CD14-positive monocyte (primary cell): ENCODE data around the genes FBXO2 and MFN2.

- CAGE, long polyA plus RNA = no peak
Measured at GRCh38 chr1:11600961-11601323, 53.3 kb downstream of the FBXO2 start.

- CAGE, long polyA plus RNA = no peak
Measured at GRCh38 chr1:11654071-11655195, at the start of gene FBXO2. Gene FBXO2 (minus strand): TSS chr1:11654429.

DNA sequence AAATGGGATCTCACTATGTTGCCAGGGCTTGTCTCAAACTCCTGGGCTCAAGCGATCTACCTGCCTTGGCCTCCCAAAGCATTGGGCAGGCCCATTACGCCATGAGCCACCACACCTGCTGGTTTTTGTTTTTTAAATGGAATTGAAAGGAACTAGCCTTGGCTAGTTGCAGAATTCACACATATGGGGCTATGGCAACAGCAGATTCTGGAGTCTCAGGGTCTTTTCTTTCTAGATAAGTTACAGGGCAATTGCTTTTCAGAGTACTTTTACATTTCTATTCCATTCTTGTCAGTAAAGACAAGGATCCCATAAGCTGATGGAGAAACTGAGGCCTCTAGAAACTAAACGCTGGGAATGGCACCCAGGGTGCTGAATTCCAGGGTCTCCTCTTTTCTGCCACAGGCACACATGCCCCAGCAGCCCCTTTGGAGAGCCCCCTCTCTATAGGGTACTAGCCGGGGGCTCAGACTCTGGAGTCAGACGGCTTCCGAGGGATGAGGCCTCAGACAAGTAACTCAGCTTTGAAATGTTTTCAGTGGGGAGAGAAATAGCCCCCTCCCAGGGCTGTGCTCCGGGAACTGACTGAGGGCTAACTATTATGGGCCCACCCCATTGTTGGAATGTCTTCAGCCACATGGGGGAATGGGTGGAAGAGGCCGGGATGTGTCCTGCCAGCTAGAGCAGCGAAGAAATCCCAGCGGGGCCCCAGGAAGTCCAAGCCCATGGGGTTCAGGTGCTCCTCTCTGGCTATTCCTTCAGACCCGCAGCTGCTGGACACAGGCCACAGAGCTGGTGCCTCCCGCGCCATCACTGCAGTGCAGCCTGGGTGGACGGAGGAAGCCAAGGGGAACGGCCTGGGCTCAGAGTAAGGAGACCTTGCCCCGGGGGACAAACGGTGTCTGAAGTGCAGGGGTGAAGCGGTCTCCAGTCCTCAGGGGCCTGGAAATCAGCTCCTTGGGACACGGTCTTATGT lies 18.9 kb downstream of the MTHFR start:
- CAGE, long polyA plus RNA = no peak

GRCh38 chr1:11790359-11791411 lies 15.1 kb downstream of the MTHFR start:
- CAGE, long polyA plus RNA = no peak

- CAGE, long polyA plus RNA = no peak
Measured at GRCh38 chr1:11794557-11794897, 11.2 kb downstream of the MTHFR start.

DNA sequence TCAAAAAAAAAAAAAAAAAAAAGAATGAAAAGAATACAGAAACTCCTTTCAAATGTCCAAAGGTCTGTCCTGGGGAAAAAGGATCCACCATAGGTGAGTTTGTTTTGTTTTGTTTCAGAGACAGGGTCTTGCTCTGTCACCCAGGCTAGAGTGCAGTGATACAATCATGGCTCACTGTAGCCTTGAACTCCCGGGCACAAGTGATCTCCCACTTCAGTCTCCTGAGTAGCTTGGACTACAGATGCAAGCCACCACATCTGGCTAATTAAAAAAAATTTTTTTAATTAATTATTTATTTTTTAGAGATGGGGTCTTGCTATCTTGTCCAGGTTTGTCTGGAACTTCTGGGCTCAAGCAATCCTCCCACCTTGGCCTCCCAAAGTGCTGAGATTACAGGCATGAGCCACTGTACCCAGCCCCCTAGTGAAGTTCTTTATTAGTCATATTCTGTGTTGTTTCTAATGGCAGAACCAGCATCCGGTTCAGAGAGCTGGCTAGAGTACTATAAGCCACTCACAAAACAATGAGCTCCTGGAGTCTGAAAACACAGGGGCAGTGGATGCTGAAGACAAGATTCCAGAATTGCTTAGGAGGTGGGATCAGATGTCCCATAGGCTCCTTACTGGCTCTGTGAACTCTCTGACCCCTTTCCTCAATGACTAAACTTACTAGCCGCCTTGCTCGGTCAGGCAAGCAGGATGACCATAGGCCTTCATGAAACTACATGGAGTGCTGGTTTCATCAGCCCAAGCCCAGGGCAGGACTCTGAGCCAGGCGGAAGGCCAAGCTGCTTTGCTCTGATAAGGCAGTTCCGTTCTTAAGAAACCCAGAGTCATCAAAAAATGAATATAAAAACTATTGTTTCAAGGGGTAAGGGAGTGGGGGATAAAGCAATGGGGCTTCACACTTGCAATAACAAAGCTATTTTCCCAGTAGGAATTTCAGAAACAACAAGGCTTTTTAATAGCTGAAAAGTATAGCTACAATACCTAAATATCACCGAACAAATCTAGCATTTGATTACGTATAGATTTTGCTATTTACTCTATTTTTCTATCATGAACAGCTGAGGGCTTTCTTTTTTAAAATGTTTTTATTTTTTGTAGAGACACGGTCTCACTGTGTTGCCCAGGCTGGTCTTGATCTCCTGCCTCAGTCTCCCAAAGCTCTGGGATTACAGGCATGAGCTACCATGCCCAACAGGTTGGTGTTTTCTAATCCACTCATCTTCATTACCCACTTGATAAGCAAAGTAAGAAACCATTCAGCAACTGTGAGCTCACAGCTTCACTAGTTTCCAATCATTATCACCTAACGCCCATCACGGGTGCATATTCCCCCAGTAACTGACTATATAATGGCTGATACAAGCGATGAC lies 8.1 kb downstream of the MTHFR start:
- CAGE, long polyA plus RNA = no peak

GRCh38 chr1:11806313-11806575 lies 253 bp downstream of the CLCN6 start:
- CAGE, long polyA plus RNA = no peak

GRCh38 chr1:11919447-11920666 lies 6.4 kb downstream of the KIAA2013 start:
- CAGE, long polyA plus RNA = no peak

- CAGE, long polyA plus RNA = no peak
Measured at GRCh38 chr1:11922942-11923659, 3.1 kb downstream of the KIAA2013 start.

- CAGE, long polyA plus RNA = start-site peak on the plus strand at chr1:11980156-11980278, 178 and 51 reads in 2 replicates; start-site peak on the plus strand at chr1:11980435-11980462, 80 and 99 reads in 2 replicates
Measured at GRCh38 chr1:11979376-11980546, at the start of gene MFN2. Gene MFN2 (plus strand): TSS chr1:11980444.

- CAGE, long polyA plus RNA = no peak
Measured at GRCh38 chr1:12051746-12052490, 11.2 kb upstream of the TNFRSF8 start.

DNA sequence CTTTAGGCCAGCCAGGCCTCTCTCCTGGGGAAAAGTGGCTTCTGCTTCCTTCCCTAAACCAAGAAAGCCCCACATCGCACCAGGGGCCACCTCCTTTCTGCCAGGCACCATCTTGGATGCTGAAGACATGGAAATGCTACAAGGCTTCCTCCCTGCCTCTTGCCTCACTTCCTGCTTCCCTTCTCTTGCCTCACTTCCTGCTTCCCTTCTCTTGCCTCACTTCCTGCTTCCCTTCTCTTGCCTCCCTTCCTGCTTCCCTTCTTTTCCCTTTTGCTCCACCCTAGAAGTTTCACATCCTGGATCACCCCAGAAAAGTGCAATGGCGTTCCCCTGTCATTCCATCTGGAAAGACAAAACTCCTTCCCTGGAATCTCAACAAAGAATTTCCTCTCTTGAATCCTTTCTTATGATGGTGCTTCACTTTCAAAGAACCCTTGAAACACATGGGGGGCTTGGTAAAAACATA lies 18.7 kb downstream of the TNFRSF8 start:
- CAGE, long polyA plus RNA = no peak

- CAGE, long polyA plus RNA = no peak
Measured at GRCh38 chr1:12161534-12162435, 5.0 kb upstream of the TNFRSF1B start.

DNA sequence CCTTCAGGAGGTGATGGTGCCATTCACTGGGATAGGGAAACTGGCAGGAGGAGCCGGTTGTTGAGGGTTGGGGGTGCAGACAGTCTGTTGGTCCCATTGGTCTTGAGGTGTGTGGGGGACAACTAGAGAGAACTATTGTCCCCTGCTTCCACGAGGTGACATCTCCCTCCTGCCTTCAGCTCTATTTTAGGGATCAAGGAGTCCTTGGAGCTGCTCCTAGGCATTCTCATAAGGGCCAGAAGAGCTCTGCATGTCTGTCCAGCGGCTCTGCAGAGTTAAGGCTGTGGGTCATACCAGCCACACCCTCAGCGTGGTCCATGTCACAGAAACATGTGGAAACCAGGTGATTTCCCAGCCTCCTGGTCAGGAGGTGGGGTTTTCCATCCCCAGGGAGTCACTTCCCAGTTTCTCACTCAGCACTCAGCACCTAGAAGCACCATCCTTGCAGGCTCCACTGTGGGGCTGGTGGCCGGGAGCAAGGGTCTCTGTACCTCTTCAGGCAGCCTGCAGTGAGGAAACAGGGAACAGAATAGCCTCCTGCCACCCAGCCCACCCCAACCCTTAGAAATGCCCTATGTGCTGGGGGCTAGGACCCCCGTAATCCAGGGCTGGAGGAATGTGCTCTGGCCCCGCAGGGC lies 1.5 kb upstream of the TNFRSF1B start:
- CAGE, long polyA plus RNA = no peak

GRCh38 chr1:12171501-12172411 lies 5.0 kb downstream of the TNFRSF1B start:
- CAGE, long polyA plus RNA = start-site peak on the minus strand at chr1:12171663-12172255, 14 and 32 reads in 2 replicates

DNA sequence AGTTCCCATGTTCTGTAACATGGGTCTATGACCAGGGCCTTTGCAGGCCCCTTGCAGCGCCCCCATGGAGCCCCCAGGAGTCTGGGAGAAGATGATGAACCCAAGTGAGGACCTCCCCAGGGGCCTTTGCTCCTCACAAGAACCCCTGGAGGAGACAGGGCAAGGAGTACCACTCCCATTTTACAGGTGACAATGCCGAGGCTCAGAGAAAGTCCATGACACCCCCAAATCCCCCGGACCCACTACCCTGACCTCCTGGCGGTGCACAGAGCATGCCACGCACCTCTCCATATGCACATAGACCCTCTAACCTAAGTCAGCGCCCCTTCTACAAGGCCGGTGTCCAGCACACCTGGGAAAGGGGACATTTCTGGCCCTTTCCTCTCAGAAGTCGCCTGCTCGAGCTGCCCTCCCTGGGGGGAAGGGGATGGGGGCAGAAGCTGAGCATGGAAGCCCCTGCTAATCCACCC lies 14.5 kb downstream of the TNFRSF1B start:
- CAGE, long polyA plus RNA = no peak

DNA sequence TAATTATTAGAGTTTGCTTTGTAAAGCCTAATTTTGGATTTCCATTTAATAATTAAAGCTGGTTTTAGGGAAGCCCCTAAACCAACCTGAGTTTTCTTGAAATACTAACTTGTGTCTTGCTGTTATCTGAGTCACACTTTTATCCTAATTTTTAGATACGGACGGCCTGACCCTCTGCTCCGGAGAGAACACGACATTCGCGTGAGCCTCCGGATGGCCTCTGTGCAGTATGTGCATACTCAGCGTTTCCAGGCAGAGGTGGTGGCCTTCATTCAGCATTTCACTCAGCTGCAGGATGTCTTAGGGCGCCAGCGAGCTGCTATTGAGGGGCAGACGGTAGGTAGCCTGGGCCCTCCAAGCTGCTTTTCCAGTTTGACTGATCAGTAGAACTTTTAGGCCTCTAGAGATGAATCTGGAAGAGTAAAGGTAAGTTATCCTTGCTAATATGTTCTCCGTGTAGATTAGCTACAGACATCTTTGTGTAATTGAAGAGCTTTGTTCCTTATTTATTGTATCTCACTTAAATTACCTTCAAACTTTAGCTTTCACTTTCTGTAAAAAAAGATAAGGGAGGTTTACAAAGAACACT lies 63.6 kb downstream of the VPS13D start:
- CAGE, long polyA plus RNA = no peak

- CAGE, long polyA plus RNA = no peak
Measured at GRCh38 chr1:12508620-12509273, 109.3 kb downstream of the DHRS3 start.

- CAGE, long polyA plus RNA = no peak
Measured at GRCh38 chr1:12577989-12578495, 40.0 kb downstream of the DHRS3 start.

GRCh38 chr1:12584797-12586116 lies 32.8 kb downstream of the DHRS3 start:
- CAGE, long polyA plus RNA = no peak